AG04450 (cell line): ENCODE measurements around the gene SNRPB2.

DNA sequence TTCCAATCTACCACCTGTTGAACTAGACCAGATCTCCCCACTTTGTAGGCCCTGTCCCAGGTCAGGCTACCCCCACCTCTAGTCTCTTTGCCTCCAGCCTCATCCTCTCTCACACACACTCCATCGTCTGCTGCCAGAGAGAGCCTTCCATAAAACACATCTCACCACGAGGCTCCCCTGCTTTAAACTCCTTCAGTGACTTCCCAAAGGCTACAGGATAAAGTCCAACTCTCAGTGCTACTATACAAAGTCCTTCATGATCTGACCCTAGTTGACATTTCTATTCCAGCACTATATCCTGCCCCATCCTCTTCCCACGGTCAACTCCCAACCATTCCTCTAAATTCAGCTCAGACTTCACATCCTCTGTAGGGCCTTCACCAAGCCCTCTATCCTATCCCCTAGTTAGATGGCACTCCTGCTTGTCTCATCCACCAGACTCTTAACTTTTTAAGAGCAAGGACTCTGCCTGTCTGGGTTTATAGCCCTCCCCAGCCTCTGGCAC is 36.2 kb downstream of the KIF16B start:
- CAGE, long polyA plus RNA: no peak
- RRBS: no CpG with 5 or more reads among the region's 3 CpGs

- CAGE, long polyA plus RNA: start-site peak on the plus strand at chr20:16729997-16730067, 1,495 and 1,707 reads in 2 replicates
- RRBS: 11% methylated on average over 20 of the region's 31 CpGs
These were observed at the start of gene SNRPB2 for GRCh38 chr20:16729521-16730113. TSS of gene SNRPB2 (plus strand) at chr20:16730026.

DNA sequence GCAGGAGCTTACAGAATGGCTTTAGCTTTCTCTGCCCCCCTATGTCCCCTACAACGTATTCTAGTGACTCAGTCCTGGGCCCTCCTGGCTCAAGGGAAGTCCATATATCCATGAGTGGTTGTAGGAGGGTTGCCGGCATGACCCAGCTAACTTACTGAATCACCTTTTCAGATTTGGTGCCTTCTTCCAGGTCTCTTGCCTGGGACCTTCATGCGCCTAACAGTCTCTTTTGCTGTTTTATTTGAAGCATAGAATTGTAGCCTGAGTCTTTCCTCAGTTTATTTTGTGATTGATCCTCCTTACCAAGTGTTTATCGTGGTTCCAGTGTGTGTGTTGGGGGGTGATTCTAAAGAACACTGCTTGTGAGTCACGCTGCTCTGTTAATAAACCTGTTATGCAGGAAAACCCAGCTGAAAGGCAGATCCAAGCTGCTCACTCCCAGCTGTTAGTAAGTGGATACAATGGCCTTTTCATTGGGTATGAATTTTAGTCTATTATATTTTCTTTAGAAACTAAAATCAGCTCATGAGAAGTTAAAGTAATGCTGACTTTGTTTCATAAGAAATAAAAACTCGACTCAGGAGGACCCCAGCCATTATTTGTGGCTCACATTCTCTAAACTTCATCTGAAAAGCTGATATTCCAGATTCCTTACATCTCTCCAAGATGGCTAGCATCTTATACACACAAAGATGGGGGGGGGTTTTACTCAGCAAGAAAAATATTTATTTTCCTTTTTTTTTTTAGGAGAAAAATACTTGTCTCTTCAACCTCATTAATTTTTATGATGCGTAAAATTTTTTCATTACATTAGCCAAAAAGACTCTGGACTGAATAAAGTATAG is 12.2 kb upstream of the DSTN start:
- CAGE, long polyA plus RNA: no peak
- RRBS: no CpG with 5 or more reads among the region's 7 CpGs

GRCh38 chr20:17613236-17614349 is 43.7 kb downstream of the DSTN start:
- CAGE, long polyA plus RNA: no peak
- RRBS: 82% methylated on average over 18 of the region's 45 CpGs

DNA sequence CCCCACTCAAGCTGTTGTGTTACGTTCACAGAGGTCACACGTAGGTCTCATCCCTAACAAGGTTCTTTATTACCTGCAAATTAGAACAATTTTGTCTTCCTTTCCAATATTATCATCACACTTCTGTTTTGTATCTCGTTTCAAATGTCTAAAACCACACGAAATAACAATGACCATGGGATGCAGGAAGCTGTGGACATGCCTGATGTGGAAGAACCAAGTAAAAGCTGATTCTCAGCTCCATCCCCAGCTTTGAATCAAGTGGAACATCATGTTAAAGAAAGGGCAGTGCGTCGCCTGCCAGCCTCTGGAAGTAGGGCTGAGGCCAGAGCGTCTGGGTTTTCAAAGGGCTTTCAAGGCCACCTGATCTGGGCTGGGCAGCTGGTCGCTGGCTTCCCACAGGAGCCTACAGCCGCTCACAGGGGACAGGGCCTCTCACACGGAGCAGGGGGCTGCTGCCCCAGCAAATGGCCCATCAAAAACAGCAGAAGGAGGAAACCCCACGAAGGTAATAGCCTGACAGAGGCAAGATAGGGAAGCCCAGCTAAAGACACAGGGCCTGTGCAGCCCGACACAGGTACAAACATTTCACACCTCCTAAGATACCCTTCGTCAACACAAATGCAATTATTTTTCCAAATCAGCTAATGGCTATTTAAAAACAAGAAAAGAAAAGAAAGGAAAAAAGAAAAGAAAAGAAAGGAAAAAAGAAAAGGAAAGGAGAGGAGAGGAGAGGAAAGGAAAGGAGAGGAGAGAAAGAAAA is 25.0 kb downstream of the RRBP1 start:
- CAGE, long polyA plus RNA: no peak
- RRBS: no CpG with 5 or more reads among the region's 13 CpGs

DNA sequence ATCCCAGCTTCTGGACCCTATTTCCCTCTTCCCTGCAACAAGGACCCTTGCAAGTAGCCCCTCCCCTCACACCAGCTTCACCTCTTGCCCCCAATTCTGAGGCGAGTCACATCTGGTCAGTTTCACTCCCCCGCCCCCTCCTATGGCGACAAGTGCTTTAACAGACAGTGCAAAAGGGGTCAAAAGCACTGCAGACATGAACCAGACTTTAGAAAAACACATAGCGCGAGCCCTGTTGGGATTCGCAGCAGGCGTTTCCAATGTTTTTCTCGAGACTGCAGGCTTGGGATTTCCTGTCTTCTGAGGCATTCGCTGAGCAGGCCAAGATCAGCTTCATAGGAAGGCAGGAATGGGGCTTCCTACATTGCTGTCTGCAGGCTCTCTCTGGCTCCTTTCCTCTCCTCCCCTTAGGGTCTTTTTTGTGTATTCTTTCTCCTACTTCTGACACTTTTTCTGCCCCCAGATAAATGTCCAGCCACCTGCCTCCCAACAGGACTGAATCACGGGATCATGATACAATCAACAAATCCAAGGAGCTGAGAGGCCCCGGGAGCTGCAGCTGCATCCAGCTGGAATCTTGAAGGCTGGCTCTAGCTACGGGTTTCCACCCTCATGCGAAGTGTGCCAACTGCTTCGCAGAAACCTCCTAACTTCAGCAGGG is 31.8 kb downstream of the SNX5 start:
- CAGE, long polyA plus RNA: no peak
- RRBS: no CpG with 5 or more reads among the region's 14 CpGs

- CAGE, long polyA plus RNA: no peak
- RRBS: no CpG with 5 or more reads among the region's 5 CpGs
These were observed 3.1 kb downstream of the RBBP9 start for GRCh38 chr20:18493953-18494359.

DNA sequence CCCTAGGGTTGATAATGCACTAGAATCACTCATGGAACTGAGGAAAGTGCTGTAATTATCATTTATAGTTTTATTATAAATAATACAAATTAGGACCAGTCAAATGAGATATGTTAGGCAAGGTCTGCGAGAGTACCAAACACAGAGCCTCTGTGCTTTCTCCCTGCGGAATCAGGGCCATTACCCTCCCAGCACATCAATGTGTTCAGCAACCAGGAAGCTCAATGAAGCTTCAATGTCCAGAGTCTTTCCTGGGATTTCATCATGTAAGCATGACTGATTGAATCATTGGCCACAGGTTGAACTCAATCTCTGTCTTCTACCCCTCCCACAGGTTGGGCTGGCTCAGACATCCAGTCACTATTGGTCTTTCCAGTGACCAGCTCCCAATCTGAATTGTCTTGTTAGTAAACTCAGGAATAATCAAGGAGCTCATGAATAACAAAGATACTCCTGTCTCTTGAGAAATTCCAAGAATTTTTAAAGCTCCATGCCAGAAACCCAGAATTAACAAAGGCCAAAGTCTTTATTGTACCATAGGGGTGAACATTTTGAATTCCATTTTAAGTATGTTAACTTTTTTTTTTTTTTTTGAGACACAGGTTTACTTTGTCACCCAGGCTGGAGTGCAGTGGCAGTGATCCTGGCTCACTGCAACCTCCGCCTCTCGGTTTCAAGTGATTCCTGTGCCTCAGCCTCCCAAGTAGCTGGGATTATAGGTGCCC is 2.7 kb upstream of the DTD1 start:
- CAGE, long polyA plus RNA: no peak
- RRBS: no CpG with 5 or more reads among the region's 4 CpGs

DNA sequence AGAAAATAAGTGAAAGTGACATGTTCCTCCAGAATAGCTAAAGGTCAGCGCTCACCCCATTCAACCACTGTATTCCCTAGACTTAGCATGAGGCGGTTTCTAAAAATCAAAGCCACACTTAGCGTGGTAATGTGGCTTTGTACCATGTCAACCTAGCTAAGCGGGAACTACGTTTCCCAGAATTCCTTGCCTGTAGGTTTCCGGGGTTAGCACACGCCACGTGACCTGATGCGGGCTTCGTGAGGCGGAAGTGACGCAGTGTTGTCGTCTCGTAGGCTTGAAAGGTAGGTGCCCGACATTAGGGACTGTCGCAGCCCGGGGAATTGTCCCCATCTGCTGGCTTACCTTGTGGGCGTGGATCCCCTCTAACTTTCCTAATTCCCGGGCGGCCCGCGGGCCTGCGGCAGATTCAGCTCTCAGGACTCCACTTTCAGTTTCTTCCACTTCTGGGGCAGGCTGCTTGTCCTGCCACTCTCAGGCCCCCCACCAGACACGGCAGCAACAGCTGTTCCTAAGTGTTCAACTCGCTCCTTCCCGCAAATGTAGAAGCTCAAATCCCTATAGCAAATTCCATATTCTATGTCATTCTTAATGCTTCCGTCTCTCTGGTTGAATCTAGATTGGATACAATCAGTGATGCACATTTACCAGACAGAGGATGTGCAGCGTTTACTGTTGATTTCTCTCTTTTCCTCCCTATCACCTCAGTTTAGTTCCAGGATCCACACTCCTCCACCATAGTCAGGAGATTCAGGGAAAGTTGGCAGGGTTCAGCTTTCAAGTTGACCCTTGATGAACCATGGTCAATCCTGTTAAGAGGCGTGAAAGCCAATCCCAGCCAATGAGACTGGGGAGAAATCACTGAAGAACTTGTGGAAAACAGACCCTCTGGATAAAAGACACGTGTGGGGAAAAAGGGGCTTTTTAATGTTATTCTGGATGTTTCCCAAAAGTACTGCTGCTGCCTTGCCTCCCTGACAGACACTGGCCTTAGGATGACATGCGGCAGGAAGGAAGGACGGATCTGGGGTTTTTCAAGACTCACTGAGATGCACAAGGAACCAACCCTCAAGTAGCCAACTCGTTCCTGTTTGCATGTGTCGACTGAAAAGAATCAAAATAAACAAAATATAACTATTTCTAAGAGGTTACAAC is 19.4 kb upstream of the SCP2D1 start:
- CAGE, long polyA plus RNA: start-site peak on the plus strand centred at position 244 of the sequence, 42 bp wide, 21 and 15 reads in 2 replicates
- RRBS: 1% methylated on average over 9 of the region's 34 CpGs

GRCh38 chr20:18795465-18795728 is 18.2 kb upstream of the SCP2D1 start:
- CAGE, long polyA plus RNA: no peak
- RRBS: no CpG with 5 or more reads among the region's 2 CpGs

DNA sequence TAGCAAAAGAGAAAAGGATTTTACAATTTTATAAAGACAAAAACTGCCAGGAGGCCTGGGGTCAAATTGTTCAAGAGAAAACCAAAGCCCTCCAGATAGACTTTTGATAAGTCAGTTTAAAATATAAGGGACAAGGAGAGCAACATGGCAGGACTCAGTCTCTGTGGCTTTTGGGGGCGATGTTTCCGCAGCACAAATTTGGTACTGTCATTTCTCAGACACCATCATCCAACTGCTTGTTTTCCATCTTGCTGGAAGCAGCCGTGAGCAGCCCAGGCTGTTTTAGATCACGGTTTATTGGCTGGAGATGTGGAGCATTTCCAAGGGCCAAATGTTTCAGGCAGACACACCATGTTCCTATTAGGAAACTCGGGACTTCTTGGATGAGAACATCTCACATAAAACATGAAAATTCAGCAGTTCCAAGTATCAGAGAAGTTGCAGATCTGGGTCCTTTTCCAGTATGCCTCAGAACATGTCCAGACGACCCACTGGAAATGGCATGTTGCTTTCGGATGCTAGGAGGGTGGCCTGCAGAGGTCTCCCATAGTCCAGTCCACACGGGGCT is 176.1 kb downstream of the SCP2D1 start:
- CAGE, long polyA plus RNA: no peak
- RRBS: no CpG with 5 or more reads among the region's 8 CpGs

DNA sequence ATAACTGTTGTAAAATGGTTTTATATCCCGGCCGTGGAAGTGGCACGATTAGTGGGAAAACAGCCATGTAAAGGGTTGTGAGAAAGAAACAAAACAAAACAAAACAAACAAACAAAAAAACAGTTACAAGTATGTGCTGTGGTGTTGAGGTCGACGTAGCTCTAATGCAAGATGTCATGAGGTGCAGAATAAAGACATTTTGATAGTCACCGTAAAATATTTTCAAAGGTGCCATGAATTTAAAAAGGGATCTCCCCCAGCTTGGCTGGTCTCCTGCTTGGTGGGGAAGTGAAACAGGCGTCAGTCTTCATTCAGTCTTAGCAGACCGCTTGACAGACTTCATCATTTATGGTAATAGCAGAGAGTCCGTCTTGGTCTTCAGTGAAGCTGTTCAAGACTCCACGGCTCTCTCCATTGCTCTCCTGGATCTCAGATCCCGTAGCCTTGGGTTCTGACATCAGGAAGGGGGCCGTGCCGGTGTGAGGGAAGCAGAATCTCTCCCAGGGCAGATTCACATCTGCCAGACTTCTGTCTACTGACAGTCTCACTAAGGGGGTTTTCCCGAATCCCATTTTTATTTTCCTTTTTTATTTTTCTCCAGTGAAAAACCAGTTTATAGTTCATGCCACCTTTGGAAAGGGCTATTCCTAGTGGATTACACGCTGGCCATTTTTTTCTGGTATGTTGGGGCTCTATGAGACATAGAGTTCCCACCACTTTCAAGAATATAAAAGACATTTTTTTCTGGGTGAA is 1.6 kb downstream of the SLC24A3 start:
- CAGE, long polyA plus RNA: no peak
- RRBS: no CpG with 5 or more reads among the region's 15 CpGs

DNA sequence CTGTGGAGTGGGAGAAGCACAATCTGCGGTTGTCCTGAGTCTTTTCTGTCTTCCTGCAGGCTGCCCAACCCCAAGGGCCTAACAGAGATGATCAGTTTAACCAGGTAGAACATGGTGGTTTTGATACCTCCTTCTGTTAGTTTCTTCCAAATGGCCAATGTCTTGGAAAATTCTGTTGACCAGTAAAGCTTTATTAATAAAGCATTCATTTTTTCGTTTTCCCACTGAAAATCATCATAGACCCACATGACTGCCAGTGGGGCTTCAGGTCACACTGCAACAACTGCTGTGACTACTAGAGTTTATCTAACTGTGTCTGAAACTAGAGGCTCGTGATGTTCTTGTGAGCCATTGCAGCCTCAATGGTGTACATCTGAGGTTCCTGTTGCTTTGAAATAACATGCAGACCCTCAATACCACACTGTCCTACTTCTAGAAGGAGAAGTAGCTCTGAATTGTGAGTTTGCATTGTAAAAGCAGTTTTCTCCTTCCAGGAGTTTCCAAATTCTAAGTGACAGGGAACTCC is 27.5 kb downstream of the SLC24A3 start:
- CAGE, long polyA plus RNA: no peak
- RRBS: no CpG with 5 or more reads among the region's 3 CpGs

DNA sequence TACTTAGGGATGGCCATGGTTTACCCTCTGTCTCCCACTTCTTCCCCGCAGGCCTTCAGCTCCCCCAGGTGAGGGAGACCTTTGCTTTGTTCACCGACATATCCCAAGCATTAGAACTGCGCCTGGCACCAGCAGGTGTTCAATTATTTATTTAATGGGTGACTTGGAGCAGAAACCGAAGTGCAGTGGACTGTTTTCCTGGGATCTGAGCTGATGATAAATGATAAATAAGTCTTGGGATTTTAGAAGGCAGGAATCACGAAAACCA is 1.2 kb upstream of the RIN2 start:
- CAGE, long polyA plus RNA: no peak
- RRBS: no CpG with 5 or more reads among the region's 5 CpGs

- CAGE, long polyA plus RNA: no peak
- RRBS: no CpG with 5 or more reads among the region's 14 CpGs
These were observed 7.3 kb upstream of the NAA20 start for GRCh38 chr20:20009763-20010341.

- CAGE, long polyA plus RNA: no peak
- RRBS: no CpG with 5 or more reads among the region's 6 CpGs
These were observed 794 bp downstream of the NAA20 start for GRCh38 chr20:20018003-20018309.

GRCh38 chr20:20034462-20035166 is 17.5 kb downstream of the NAA20 start:
- CAGE, long polyA plus RNA: no peak
- RRBS: no CpG with 5 or more reads among the region's 6 CpGs

DNA sequence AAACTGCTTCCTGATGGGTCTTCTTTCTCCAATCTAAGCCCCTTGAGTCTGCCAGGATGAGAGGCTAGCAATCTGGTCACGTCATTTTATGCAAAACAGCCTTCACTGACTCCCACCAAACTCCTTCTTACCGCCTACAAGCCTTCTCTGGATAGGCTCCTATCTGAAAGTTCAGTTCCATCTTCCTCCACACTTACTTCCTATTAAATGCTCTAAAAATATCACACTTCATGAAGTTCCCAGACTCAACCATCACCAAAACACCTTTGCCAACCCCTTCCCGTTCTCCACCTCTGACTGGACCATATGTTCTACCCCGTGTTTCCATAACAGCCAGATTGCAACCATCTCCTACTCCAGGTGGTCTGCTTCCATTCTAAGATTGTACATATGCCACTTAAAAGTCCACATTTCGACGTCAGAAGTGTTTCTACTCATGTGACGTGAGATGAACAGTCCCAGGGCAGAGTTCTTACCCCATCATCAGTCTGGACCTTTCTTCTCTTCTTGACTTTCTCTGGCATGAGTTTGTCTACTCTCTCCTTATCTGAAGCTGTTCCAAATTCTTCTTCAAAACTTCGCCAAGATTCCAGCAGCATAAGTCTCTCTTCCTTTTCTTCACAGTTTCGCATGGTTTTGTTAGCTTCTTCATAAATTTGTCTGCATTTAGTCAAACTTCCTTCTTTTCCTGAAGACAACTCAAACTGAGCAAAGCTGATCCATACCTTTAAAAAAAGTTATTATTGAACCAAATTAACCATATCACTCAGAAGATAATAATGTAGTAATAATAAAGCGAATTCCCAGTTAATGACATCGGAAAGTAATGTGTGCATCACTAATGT is 15.2 kb downstream of the CRNKL1 start:
- CAGE, long polyA plus RNA: no peak
- RRBS: no CpG with 5 or more reads among the region's 11 CpGs

GRCh38 chr20:20076018-20076646 is 23.8 kb downstream of the CFAP61 start:
- CAGE, long polyA plus RNA: no peak
- RRBS: no CpG with 5 or more reads among the region's 7 CpGs

GRCh38 chr20:20085654-20086323 is 33.5 kb downstream of the CFAP61 start:
- CAGE, long polyA plus RNA: no peak
- RRBS: no CpG with 5 or more reads among the region's 4 CpGs